Rectum (tissue), 1 donor: ENCODE measurements around the genes IBTK, TPBG and RIPPLY2.

DNA sequence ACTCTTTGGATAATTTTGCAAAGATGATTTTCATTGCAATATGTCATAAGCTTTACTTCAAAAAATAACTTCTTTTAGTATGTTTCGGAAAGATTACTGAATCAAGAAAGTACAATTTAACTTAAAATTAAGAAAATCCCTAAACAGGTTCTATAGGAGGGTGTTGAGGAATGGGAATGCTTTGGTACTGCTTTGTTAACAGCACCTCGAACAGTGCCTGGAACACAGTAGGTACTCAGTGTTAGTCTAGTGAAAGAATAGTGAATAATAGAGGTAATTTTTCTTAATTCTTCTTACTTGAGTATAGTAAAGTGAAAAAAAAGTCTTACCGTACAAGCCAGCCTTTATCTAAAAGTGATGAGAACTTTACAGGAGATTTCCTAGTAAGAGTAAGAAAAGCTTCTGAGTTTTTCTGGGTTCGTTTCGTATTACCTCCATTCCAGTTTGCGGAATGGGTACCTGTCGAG is 1.9 kb downstream of the SENP6 start:
- PRO-cap, result no peak

DNA sequence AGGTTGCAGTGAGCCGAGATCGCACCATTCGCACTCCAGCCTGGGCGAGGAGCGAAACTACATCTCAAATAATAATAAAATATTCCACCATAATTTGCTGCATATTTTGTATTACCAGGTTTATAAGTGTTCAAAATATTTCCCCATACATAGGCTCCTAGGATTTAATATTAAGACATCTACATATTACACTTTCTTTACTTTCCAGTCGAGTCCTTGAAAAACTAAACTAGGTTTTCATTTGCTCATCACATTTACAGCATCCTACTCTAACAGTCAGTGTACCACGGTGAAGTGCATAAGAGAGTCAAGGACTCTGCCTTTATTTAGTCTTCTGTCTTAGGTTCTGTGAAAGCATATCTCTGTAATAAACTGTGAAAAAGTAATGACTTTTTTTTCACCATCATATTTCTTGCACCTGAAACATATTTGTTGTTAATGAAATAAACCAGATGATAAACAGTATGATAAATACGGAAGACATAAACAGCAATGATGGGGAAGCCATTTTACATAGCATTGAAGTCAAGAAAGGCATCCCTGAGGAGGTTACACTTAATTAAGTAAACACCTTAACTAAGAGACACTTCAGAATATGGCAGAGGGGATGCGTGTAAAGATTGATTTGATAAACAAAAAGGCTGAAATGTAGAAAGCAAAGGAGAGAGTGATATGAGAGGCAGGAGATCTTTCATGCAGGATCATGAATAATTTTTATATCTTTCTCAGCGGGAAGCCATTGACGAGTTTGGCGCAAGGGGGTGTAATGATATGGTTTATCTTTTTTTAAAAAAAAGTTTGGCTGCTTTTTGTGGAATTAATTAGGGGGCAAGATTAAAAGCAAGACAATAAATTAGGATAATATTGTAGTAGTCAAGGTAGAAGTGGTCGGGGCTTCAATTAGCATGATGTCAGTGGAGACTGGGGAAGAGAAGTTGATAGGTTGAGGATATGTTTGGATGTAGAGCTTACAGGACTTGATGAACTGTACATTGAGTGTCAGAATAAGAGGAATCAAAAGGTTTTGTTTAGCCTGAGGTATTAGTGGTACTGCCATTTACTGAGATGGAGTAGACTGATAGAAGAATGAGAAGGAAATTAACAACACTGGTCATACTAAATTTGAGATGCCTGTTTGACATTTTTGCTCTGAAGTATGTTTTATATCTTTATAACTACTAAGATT is 3.7 kb downstream of the SENP6 start:
- PRO-cap, result no peak

- PRO-cap, result no peak
These were observed 137.7 kb downstream of the MYO6 start for GRCh38 chr6:75886731-75887074.

GRCh38 chr6:77030988-77031683 is 432.2 kb downstream of the HTR1B start:
- PRO-cap, result no peak

GRCh38 chr6:79038959-79039362 is 39.1 kb downstream of the PHIP start:
- PRO-cap, result no peak

DNA sequence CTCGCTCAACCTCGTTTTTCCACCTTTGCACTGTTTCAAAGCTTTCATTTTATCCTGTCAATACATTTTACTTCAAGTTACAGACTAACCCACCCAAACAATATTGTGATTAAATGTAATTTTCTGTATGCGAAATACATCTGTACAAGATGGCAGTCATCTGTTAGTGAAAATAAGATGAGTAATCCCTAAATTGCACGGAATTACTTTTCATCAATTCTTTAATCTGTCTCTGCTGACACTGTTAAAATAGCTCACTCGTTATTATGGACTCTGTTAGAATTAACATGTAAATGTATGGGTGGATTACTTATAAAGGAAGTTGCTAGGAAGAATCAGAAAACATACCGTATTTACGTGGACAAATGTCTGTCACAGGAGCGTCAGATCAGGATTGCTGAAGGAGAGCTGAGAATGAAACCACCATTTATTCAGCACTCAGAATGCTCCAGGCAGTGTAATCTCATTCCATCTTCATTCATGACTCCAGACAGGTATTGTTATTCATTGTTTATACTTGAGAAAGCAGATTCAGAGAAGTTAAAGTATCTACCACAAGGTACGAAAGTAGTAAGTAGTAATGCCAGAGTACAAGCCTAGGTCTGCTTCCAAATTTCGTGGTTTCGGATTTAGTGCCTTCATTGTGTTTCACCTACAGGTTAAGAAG is 1.3 kb upstream of the LCA5 start:
- PRO-cap, result no peak

- PRO-cap, result no peak
These were observed 41.0 kb upstream of the LCA5 start for GRCh38 chr6:79578082-79578825.

DNA sequence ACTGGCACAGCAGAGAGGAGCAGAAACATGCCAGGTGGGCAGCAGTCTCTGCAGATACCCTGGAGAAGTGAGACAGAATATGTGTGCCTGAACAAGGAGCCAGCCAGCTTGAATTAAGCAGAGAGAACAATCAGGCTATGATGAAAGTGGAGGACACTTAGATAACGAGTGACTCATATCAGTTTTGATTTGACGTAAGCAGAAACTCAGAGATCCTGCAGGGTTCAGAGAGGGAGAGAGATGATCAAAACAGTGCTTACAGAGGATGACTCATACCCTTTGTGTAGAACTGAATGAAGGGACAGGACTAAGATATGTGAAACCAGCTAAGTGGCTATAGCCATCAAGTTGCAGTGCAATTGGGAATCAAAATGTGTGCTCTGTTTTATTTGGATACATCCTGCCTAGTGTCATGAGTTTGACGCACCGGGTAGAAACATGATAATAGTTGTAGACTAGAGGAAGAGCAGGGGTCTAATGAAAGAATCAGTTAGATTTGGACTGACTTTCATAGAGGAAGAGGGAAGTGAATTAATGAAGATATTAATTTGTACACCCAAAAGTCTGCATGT is 300.6 kb downstream of the TENT5A start:
- PRO-cap, result no peak

- PRO-cap, result no peak
These were observed 24.6 kb downstream of the TENT5A start for GRCh38 chr6:81727851-81728329.

GRCh38 chr6:81751418-81752586 is 679 bp downstream of the TENT5A start:
- PRO-cap, result bidirectional peak, plus-strand start at chr6:81751636, minus-strand start at chr6:81751715; bidirectional peak, plus-strand start at chr6:81751840, minus-strand start at chr6:81751805; bidirectional peak, plus-strand start at chr6:81752181, minus-strand start at chr6:81752180; bidirectional peak, plus-strand start at chr6:81752489, minus-strand start at chr6:81752450

- PRO-cap, result no peak
These were observed 78.8 kb upstream of the TENT5A start for GRCh38 chr6:81831169-81831746.

DNA sequence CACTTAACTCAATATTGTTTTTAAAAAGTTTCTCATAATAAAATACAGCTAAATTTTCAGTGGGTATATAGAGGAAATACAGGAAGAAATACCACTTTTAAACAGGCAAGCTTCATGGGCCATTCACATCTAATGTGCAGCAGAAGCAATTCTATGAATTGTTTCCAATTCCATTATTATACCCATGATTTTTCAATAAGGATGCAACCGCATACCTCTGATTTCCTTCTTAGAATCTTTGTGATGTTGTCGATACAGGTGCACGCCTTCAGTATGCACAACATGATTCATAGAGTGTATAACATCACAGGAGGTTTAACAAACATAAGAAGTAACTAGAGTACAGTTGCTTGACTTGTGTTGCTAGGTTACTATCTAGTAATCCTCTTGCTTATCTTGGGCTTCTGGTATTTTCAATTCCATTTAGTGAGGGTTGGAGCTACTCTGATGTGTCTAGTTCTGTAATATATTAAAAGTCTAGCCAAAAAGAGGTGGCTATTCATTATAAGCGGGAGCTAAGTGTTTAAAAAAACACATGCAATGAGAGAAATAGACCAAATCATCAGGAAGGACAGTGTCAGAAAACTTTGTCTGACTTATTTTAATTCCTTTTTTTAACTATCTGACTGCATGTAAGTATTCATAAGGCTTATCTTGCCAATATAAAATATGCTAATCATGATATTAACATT is 85.5 kb upstream of the TENT5A start:
- PRO-cap, result bidirectional peak, plus-strand start at position 422 of the sequence, minus-strand start at position 231 of the sequence

DNA sequence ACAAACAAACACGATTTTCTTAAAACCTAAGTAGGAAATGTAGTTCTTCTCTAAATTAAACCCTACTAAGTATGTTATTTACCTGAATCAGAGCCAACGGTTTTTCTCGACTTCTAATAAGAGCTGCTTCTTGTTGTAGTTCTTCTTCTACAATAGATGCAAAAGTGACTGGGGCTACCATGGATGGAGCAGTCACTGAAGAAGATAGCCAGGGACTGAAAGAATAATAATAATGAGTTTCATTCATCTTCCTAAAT is 75.3 kb downstream of the IBTK start:
- PRO-cap, result no peak

- PRO-cap, result no peak
These were observed 33.2 kb downstream of the IBTK start for GRCh38 chr6:82214254-82214815.

- PRO-cap, result bidirectional peak, plus-strand start at chr6:82247843, minus-strand start at chr6:82247744
These were observed at the start of gene IBTK for GRCh38 chr6:82247379-82248185. TSS of gene IBTK (minus strand) at chr6:82247744.

GRCh38 chr6:82363580-82363956 is at the start of gene TPBG:
TSS of gene TPBG (plus strand) at chr6:82363817.
- PRO-cap, result unidirectional peak, plus-strand start at chr6:82363878

DNA sequence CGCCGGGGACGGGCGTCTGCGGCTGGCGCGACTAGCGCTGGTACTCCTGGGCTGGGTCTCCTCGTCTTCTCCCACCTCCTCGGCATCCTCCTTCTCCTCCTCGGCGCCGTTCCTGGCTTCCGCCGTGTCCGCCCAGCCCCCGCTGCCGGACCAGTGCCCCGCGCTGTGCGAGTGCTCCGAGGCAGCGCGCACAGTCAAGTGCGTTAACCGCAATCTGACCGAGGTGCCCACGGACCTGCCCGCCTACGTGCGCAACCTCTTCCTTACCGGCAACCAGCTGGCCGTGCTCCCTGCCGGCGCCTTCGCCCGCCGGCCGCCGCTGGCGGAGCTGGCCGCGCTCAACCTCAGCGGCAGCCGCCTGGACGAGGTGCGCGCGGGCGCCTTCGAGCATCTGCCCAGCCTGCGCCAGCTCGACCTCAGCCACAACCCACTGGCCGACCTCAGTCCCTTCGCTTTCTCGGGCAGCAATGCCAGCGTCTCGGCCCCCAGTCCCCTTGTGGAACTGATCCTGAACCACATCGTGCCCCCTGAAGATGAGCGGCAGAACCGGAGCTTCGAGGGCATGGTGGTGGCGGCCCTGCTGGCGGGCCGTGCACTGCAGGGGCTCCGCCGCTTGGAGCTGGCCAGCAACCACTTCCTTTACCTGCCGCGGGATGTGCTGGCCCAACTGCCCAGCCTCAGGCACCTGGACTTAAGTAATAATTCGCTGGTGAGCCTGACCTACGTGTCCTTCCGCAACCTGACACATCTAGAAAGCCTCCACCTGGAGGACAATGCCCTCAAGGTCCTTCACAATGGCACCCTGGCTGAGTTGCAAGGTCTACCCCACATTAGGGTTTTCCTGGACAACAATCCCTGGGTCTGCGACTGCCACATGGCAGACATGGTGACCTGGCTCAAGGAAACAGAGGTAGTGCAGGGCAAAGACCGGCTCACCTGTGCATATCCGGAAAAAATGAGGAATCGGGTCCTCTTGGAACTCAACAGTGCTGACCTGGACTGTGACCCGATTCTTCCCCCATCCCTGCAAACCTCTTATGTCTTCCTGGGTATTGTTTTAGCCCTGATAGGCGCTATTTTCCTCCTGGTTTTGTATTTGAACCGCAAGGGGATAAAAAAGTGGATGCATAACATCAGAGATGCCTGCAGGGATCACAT is 1.8 kb downstream of the TPBG start:
- PRO-cap, result unidirectional peak, minus-strand start at position 60 of the sequence; unidirectional peak, minus-strand start at position 196 of the sequence

GRCh38 chr6:83071091-83072064 is 3.9 kb downstream of the DOP1A start:
- PRO-cap, result no peak

DNA sequence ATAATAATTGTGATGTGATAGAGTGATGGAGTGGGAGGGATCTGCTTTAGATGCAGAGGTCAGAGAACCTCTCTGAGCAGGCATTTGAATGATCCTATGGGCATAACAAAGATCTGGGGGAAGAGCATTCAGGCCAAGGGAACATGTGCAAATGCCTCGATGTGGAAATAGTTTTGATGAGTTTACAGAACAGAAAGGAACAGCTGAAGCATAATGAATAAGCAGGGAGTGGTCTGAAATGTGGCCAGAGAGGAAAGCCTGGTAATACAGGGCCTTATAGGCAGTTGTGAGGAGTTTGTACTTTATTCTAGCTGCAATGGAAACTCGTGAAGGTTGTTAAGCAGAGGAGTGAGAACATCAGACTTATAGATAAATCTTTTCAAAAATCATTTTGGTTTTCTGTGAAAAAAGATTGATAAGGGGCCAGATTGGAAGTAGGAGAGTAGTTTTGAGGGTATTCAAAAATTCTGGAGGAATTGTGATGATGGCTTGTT is 33.1 kb upstream of the ME1 start:
- PRO-cap, result unidirectional peak, plus-strand start at position 305 of the sequence

GRCh38 chr6:83853126-83853972 is at the start of gene RIPPLY2:
TSS of gene RIPPLY2 (plus strand) at chr6:83853360.
- PRO-cap, result bidirectional peak, plus-strand start at chr6:83853621, minus-strand start at chr6:83853533